GM06990 (cell line): ENCODE data around the genes KLHL33, OSGEP and RNASE1.

GRCh38 chr14:16055596-16056301, 2545.2 kb upstream of the OR11H12 start:
- RRBS: no CpG with 5 or more reads among the region's 20 CpGs

GRCh38 chr14:20270707-20270990, 31.6 kb downstream of the OR11H4 start:
- RRBS: no CpG with 5 or more reads among the region's 1 CpG

- RRBS: no CpG with 5 or more reads among the region's 1 CpG
Measured at GRCh38 chr14:20331132-20331455, 2.0 kb downstream of the CCNB1IP1 start.

DNA sequence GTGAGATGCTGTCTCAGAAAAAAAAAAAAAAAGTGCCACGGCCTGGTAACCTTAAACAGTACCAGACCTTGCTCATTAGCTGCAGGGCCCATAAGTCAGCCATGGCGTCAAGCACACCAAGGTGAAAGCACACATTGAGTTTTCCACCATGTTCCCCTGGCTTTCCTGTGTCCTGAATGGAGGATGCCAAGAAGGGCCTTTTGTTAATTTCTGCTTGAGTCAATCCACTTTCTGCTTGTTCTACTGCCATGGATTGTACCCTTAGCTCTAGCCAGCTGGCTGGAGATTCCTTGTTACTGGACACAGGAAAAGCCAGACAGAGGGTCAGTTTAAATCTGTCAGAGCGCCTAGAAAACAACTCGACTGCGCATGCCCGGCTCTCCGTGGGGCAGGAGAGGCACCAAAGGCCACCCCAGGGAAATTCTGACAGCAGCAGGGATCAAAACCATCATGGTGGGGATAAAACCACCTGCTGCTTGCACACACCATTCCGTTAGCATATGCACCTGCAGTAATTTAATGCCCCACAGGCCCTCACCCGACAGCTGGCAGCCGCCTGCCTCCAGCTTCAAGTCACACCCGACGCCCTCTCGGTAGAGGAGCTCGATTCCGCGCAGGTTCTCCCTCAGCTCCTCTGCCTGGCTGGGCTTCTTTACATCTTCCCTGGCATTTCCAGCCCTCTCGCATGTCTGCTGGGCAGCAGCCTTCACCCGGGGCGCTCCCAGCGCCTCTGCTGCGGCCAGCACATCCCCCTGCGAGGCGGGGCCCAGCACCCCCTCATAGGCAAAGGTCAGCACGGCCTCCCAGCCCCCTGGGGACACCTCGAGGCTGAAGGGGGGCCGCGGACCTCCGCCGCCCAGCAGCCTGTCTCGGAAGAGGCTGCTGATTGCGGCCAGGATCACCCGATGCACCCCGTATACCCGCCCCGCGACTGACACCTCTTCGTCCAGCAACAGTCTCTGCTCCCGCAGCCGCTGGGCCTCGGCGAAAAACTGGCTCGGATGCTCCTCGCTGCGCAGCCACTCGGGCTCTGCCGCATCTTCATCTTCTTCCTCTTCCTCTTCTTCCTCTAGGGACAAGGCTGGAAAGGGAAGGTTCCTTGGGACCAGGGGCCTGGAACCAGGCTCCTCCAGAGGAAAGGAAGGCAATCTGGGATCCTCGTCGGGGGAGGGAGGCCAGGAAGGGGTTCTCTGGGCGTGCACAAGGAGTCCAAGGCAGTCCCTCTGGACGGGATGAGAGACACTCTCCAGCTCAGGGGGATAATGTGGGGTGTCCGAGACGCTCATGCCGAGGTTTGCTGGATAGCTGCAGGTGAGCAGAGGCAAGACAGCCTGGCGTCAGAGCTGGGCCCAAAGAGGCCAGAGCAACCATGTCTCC, 952 bp downstream of the KLHL33 start:
- RRBS: 93% methylated on average over 2 of the region's 54 CpGs

- RRBS: no CpG with 5 or more reads among the region's 9 CpGs
Measured at GRCh38 chr14:20435903-20436335, at the start of gene KLHL33. TSS of gene KLHL33 (minus strand) at chr14:20436166.

GRCh38 chr14:20454239-20455126, at the start of gene OSGEP:
TSS of gene OSGEP (minus strand) at chr14:20454812.
- RRBS: 7% methylated on average over 8 of the region's 46 CpGs

- RRBS: no CpG with 5 or more reads among the region's 9 CpGs
Measured at GRCh38 chr14:20457142-20457740, 2.2 kb downstream of the APEX1 start.

DNA sequence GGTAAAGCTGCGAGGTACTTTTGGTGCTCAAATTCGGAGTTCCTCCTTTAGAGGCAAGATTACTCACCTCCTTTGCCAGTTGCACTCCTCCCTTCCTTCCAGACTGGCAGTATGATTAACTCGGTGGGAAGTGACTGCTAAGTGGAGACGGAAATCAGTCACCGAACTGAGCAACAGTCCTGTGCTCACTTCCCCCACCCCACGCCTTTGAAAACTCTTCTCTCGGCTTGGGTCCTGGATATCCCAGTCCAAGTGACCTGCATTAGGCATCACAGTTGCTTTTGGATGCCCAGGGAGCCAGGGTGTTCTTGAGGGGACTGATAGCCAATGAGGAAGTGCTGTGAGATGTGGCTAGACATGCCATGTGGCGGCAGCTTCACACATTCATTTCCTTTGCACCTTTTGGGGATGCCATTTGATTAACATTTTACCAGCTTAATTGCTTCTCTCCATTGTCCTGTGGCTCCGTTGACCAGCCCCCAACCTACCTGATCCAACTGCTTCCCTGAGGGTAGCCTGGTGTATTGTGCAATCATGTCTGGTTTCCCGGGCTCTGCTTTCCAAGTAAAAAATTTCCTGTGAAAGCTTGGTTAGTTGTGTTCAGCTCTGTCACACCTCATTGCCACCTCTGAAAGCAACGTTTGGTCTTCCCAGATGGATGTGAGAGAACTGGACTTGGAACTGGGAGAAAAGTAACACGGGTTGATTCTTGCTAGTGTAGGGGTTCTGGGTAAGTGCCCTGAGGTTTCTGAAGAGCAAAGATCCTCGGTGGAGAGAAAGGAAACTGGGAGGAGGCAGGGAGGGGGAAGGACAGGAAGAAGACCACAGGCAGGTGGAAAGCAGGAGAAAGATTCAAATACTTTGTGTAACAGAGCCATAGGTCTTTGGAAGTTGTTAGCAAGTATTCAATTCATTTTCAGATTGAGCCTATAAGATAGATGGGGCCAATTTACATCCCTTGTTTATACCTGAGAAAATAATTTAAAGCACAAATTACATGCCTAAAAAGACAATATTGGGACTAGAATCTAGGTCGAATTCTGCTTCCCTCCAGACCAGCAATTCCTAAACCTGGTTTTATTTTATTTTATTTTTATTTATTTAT, 1.1 kb downstream of the PNP start:
- RRBS: no CpG with 5 or more reads among the region's 14 CpGs

DNA sequence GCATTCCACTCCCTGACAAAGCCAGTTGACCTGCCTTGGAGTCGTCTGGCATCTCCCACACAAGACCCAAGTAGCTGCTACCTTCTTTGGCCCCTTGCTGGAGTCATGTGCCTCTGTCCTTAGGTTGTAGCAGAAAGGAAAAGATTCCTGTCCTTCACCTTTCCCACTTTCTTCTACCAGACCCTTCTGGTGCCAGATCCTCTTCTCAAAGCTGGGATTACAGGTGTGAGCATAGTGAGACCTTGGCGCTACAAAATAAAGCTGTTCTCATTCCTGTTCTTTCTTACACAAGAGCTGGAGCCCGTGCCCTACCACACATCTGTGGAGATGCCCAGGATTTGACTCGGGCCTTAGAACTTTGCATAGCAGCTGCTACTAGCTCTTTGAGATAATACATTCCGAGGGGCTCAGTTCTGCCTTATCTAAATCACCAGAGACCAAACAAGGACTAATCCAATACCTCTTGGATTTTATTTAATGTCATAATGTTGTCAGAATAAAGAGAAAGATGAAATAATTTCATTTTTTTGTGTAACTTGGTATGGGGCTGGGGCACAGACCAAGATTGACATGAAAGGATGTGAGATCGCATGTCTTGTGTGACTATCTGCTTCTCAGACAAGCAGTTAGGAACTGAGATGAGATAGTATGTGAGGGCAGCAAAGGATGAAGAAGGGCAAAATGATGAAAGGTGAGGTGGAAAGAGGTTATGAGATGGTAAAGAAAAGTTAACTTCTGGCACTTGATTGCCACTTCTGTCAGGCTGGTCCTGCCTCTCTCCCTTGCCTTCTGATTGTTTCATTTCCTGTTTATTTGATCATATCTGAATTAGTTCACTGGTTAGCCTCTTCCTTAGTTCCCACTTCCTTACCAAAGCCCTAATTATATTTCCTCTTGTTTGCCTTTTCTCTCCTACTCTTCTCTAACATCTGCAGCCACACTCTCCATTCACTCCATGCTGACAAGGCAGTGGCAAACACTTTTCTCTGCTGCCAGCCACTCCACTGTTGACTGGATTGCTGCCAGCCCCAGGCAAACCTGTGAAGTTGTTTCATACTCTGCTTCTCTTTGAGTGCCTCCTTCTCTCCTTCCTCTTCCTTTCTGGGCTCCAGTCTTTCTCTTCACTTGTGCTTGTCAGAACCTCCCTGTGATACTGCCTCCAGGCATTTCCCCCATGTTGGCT, 7.8 kb downstream of the PNP start:
- RRBS: no CpG with 5 or more reads among the region's 6 CpGs

DNA sequence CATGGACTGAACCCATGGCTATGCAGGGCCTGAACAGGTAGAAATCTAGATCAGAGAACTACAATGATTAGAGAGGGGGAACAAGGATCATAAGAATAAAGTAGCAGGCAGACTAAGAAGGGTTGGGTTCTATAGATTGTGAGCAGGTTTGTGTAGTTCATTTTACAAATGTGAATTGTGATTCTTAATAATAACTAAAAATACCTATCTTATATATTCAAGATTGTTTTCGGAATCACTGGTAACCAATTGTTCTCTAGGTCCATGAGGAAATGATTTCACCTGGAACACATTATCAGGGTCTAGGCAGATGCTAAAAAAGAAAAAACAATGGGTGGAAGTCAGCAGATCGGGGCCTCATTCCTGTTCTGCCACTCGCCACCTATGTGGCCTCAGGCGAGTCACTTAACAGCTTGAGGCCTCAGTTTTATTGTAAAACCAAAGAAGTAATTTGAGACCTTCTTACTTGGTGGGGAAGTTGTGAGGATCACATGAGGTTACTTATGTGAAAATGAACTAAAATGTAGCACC, 29.8 kb downstream of the PNP start:
- RRBS: no CpG with 5 or more reads among the region's 4 CpGs

DNA sequence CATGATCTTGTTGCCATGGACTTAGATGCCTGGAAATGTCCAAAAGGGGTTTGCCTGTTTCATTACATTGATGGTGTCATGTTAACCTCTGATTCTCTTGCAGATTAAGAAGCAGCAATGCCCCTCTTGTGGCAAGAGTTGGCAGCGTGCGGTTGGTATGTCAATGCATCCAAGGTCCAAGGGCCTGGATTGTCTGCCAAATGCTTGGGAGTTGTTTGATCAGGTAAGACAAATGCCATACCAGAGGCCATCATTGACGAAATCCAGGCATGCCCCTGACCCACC, 11.3 kb upstream of the RNASE12 start:
- RRBS: no CpG with 5 or more reads among the region's 3 CpGs

- RRBS: 20% methylated on average over 1 of the region's 21 CpGs
Measured at GRCh38 chr14:20624614-20625105, 16.8 kb downstream of the OR6S1 start.

- RRBS: 9% methylated on average over 2 of the region's 16 CpGs
Measured at GRCh38 chr14:20630231-20630836, 11.2 kb downstream of the OR6S1 start.

- RRBS: no CpG with 5 or more reads among the region's 27 CpGs
Measured at GRCh38 chr14:20657254-20658205, 16.0 kb upstream of the OR6S1 start.

DNA sequence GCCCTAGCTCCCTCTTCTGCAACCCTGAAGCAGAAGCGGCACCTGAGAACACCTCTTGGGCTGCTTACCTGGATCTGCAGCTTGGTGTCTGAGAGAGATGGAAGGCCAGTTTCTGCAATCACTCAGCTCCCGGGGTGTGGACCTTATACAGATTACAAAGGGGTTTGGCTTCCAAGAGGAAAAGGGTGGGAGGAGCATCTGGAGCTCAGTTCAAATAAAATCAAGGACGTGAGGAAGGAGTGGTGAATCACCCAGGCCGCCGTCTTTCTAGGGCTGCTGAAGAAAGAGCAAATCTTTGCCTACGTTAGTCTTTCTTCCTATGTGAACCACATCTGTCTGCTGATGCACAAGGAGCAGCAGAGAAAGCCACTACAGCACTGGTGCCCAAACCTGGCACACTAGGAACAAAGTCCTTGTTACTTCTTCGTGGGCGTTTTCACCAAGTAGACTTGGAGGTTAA, at the start of gene RNASE1:
TSS of gene RNASE1 (minus strand) at position 116 of the 460 bp plus-strand sequence.
- RRBS: no CpG with 5 or more reads among the region's 8 CpGs

DNA sequence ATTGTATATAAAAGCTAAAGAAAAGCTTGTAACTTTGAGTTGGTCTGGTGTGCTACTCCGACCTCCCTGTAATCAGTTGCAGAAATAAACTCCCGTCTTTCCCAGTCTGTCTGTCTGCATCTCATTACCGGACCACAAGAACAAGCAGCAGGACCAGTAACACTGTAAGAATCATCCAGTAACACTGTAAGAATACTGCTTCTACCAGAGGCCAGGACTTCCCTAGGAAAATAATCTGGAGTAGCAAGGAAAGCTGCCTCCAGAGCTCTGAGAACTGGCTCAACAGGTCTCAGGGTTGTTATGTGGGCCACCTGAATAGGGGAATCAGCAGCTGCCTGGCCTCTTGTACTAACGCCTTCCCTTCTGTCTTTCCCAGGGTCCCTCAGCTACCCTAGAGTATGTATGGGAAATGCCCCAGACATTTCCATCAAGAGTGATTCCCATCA, 1.0 kb upstream of the SLC39A2 start:
- RRBS: no CpG with 5 or more reads among the region's 4 CpGs

DNA sequence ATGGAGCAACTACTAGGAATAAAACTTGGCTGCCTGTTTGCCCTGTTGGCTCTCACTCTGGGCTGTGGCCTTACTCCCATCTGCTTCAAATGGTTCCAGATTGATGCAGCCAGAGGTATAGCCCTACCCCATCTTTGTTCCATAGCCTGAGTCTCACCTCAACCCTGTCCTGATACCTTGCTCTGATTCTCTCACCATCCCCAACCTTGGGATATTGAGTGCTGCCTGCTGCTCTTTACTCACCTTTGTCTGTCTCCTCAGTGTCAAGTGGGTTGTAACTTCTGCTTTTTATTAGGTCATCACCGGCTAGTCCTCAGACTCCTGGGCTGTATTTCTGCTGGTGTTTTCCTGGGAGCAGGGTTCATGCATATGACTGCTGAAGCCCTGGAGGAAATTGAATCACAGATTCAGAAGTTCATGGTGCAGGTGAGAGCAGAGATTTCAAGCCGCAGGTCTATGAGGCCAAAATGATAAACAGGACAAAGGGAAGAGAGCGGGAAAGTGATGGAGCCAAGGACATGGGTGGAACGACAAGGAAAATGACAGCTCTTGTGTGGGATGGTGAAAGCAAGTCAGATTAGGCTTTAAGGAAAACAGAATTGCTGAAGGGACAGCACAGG, 464 bp downstream of the SLC39A2 start:
- RRBS: no CpG with 5 or more reads among the region's 4 CpGs

DNA sequence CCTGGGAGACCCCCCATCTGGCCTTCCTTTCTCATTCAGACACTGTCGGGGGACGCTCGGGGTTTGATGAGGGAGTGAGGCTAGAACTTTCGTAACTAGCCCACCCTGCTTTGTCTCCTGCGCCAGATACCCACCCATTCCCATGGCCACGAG, 1.0 kb upstream of the ARHGEF40 start:
- RRBS: no CpG with 5 or more reads among the region's 6 CpGs

- RRBS: no CpG with 5 or more reads among the region's 4 CpGs
Measured at GRCh38 chr14:21086477-21087097, 11.9 kb downstream of the ZNF219 start.

GRCh38 chr14:21239833-21240487, 29.3 kb downstream of the HNRNPC start:
- RRBS: no CpG with 5 or more reads among the region's 6 CpGs